Colic lymph node (tissue), 1 donor: ENCODE measurements around a stretch of chr7.

DNA sequence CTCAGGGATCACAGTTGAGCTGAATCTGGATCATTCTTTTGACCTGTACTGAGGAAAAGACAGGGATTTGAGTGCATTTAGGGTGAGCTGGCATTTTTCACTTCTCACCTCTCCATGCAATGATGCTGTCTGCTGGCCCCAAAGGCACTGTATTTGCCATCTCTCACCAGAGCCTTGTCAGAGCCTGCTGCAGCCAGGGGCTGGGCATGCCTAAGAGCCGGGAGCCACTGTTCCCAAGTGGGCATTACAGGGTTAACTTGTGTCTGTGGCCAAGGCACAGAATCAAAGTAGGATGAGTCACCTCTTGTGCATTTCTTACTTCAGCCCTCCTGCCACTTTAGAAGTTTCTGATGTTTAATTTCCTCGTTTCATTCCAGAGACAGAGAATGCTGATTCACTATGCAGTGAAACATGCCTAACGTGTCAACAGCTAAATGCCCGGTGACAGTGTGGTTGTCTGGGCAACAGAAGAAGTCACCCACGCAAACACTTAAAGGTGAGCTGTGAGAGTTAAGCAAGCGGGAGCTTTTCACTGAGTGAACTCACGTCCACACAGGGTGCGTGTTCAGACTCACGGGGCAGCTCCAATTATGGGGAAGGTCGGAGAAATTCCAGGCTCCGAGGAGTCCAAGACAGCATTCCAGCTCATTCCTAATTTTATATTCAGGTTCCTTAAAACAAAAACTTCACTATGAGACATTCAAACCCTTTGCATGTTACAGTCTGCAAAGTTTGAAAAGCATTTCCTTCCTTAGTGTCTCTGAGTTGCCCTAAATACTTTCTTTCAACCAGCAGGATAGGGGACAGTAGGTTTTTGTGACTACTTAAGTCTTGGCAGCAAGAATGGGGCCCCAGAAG, 57.1 kb upstream of the IGFBP3 start:
- PRO-cap = no peak

GRCh38 chr7:46354896-46355095, 433.7 kb upstream of the IGFBP3 start:
- PRO-cap = no peak

- PRO-cap = unidirectional peak, plus-strand start at chr7:46461335
These were observed 540.1 kb upstream of the IGFBP3 start for GRCh38 chr7:46461148-46461573.

DNA sequence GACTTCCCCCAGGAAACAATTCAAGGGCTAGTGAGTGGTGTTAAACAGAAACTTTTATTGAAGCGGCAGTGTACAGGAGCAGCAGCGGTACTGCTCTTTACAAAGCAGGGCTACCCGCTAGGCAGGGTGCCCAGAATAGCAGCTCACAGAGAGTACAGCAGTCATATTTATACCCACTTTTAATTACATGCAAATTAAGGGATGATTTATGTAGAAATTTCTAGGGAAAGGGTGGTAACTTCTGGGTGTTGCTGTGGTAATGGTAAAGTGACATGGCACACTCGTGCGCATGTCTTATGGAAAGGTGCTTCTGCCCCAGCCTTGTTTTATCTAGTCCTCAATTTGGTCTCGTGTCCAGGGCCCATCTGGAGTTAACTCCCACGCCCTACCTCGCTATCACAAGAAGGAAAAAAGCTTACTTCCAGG, 612.0 kb downstream of the TNS3 start:
- PRO-cap = no peak

GRCh38 chr7:47147021-47147911, 434.6 kb downstream of the TNS3 start:
- PRO-cap = no peak

- PRO-cap = no peak
These were observed 315.0 kb downstream of the TNS3 start for GRCh38 chr7:47266794-47267365.

GRCh38 chr7:47328765-47329290, 253.1 kb downstream of the TNS3 start:
- PRO-cap = no peak

DNA sequence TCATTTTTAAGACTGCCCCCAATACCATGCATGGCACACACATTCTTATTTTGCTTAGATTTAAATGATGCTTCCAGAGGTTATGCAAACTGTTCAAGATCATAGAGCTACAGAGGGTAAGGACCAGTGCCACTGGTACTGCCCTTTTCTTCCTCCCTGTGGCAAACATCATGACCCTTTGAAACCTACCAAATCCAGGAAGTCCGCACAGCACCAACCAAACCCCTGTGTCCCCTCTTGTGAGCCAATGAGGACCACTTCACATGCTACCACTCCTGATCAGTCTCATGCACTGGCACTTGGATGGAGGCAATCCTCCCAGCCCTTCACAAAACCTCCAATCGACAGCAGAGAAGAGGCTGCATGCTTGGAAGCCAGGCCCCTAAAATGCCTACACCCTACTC, 248.0 kb downstream of the TNS3 start:
- PRO-cap = no peak

- PRO-cap = no peak
These were observed 104.5 kb downstream of the TNS3 start for GRCh38 chr7:47477308-47477888.

GRCh38 chr7:47557721-47558208, 24.1 kb downstream of the TNS3 start:
- PRO-cap = no peak

DNA sequence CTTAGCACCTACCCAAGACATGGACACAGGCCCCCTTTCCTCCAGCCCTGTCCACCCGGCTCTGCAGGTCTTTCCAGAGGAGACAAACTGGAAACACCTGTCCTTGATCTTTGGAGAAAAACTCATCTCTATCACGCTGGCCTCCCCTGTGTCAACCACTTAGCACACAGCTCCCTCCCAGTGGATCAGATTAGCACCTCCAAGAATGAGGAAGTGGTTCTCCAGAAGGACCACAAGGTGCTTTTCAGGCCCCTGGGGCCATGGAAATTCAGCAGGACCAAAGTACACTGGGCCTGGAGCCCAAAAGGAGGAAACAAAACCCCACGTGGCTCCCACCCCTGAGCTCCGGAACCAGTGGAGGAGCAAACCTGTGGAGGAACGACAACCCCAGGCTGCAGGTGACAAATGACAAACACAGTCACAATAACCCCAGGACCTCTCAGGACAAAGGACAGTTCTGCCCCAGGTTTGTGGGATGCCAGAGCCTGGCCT, 5.9 kb downstream of the TNS3 start:
- PRO-cap = no peak

GRCh38 chr7:47786459-47786848, 161.8 kb downstream of the PKD1L1 start:
- PRO-cap = unidirectional peak, plus-strand start at chr7:47786745

- PRO-cap = bidirectional peak, plus-strand start at chr7:48089559, minus-strand start at chr7:48089613; unidirectional peak, minus-strand start at chr7:48089845
These were observed 419 bp downstream of the UPP1 start for GRCh38 chr7:48089416-48089952.

DNA sequence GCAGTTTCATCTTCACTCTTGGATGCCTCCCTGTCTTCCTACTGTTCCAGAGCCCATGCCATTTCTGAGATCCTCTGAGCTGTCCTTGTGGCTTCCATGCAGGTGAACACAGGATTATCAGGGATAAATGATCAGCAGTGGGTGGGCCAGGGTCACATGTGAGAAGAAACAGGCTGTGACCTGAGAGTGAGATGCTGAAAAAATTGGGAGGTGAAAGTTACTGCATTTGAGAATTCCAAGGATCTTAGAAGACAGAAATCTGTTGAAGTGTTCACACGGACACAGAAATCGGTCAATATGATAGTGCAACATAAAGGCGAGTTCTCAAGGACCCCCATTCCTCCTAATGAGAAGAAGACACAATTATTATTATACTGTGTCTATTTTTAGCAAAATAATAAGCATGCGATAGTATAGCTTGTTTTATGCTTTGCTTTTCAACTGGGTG, 110.5 kb upstream of the CDC14C start:
- PRO-cap = no peak

DNA sequence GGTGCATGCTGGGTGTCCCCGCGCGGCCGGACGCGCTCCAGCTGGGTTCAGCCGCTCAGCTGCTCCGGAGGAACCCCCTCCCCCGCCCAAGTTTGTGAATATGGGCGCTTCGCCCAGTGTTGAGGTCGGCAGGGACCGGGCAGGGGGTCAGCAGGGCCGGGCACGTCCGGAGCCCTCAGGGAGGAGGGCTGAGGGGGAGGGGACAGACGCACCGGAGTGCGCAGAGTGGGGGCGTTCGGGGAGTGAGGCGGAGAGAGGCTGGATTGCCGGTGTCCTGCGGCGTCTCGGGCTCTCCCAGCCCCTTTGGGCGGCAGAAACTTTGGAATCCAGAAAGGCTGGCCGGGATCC, 684 bp downstream of the VWC2 start:
- PRO-cap = no peak

DNA sequence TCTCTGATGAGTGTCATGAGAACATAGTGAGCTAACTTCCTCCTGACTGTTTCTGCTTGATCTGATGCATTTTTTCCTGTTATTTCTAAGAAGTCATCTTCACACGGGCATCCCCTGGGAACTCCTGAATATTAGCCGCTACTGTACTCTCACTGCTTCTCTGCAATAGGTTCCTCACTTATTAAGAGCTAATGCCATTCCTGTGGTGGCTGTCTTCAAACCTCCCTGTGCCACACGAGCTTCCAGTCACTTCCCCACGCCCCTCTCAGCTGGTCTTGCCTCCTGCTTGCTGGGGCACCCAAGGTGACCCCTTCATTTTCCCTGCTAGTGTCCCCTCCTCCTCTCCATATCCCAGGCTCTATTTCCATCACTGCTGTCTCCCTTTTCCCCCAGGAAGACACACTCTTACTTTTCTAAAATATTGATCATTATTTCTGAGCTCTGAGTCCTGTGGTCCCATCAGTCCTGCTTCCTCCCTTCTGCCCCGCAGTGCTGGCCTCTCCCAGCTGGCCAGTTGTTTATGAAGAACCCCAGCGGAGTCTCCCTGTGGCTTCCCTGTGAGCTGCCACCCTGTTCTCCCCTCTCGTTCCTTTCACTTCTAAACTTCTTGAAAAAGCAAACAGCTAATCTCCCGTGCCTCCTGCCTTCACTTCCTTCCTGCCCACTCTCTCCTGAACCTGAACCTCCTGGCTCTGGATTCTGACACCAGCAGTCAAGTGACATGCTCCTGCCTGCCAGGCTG, 60.8 kb downstream of the SPATA48 start:
- PRO-cap = unidirectional peak, minus-strand start at position 600 of the sequence

DNA sequence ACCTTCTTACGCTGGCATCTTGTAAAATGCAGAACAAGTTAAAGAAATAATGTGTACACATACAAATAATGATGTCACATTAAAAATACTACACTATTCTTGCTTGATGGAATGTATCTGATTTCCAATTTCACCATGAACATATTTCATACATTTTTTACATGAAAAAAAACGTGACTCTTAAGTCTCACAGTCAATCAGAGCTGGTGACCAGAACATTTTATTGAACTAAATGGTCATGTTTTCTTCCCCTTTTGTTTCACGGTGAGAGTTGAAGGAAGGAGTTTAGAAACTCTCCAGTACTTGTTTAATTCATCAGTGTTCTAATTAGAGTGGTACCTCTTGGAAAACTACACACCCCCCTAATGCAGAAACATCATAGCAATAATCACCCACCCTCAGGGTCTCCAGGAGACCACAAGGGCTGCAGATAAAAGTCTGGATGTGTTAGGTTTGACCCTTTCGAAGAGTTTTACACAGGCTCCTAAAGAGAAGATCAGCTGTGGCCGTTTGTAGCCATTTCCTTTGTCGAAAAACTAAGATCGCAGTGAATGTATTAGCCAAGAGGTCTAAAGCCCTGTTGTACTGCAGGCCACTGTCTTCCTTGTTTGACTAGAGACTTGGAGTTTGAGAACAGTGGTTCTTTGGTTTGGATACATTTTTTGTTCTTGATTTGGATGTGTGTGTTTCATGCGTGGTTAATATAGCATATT, 1.8 kb downstream of the IKZF1 start:
- PRO-cap = bidirectional peak, plus-strand start at position 611 of the sequence, minus-strand start at position 610 of the sequence

DNA sequence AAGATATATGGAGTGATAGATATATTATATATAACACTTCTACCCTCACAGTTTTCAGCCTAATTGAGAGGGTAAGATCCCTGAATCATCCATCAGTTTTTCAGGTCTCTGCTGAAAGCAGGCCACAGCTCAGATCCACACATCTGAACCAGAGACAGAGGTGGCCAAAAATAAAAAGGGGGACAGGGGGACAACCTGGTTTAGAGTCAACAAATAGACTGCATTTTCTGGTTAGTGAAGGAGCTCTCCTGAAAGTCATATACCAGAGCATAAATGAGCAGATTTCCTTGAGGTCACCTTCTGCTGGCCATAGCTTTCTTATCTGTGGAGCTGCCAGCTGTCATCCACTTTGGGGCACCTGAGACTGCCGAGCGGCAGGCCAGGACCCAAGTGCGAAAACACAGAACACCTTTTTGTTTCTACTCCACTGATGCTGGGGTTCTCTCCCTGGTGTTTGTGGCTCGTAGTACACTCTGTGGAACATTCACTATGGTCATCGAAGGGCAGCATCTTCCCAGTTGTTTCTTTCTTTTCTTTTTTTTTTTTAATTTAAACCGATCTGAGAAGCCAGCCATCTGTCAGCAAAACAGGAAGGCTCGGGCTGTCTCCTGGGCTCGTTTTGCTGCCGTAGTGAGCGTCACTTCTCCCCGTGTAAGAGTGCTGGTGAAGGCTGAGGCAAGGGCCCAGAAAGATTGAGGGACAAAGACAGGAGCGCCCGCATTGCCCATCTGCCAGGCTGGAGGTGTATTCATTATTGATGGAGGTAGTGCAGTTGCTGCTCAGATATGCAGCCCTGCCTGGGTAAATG, 13.5 kb downstream of the IKZF1 start:
- PRO-cap = bidirectional peak, plus-strand start at position 347 of the sequence, minus-strand start at position 360 of the sequence; bidirectional peak, plus-strand start at position 686 of the sequence, minus-strand start at position 632 of the sequence

- PRO-cap = bidirectional peak, plus-strand start at chr7:50330076, minus-strand start at chr7:50329916
These were observed 25.5 kb downstream of the IKZF1 start for GRCh38 chr7:50329849-50330598.

DNA sequence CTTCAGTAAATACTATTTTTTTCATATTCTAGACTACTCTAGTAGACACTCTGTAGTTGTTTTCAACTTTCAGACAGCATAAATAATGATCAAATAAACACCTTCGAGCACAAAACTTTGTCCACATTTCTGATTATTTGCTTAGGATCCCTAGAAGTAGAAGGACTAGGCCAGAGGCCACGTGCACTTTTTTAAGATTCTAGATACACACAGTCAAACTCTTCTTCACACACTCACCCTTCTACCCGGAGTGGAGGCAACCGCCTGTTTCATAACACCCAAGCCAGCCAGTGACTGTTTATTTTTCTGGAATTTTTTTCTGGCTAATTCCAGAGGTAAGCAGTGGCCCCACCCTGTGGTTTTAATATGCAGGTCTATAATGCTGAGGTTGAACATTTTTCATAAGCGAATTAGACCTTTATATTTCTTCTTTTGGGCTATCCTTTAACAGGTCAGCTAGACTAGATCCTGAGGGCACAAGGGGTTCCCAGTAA, 76.4 kb downstream of the GRB10 start:
- PRO-cap = no peak